Camera-type eye (tissue), 1 donor: ENCODE data around the genes SQOR and MYEF2.

DNA sequence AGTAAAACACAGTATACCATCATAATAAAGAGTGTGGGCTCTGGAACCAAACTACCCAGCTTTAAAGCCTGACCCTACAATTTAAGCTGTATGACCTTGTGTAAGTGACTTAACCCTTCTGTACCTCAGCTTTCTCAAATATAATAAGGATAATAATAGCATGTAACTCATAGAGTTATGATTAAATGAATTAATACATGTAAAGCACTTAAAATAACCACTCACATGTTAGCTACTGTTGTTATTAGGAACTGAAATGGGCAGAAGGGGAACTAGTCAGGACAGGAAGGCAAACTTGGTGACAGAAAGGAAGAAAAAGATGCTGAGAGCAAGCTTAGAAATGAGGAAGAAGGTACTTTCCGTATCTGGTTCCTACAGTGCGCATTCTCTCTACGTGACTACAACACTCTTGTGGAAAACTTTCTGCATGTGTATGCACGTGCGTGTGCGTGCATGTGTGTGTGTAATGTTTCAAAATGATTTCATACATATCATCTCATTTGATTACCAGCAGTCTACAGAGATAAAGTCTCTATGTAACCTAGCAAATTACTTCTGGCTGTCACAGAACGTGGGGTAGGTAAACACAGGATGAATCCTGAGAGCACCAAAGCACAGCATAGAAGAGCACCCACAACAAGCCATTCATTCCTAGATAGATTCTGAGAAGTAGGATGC, 10.1 kb upstream of the SPATA5L1 start:
- RAMPAGE, long total RNA, result no peak

DNA sequence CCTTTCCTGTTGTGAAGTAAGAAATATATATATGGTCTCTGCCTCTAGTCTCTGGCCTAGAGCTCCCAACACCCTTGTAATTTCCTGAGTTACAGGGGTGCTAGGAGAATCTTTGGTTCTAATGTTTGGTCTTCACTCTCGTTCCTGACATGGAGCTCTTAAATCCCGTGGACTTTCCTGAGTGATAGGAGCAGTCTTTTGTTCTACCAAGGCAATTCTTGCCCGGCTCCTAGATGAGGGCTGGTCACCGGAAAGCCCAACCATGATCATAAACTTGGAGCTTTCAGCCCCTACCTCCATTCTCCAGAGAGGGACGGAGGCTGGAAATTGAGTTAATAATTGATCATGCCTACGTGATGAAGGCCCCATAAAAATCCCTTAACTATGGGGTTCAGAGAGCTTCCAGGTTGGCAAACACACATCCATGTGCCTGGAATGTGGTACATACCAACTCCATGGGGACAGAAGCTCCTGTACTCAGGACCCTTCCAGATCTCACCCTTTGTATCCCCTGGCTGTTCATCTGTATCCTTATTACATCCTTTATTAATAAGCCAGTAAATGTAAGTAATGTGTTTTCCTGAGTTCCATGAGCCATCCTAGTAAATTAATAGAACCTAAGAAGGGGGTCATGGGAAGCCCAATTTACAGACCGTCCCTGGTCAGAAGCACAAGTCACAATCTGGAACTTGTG, 4.9 kb upstream of the SPATA5L1 start:
- RAMPAGE, long total RNA, result no peak

- RAMPAGE, long total RNA, result no peak
Observed at GRCh38 chr15:45401396-45401990, 643 bp upstream of the SPATA5L1 start.

DNA sequence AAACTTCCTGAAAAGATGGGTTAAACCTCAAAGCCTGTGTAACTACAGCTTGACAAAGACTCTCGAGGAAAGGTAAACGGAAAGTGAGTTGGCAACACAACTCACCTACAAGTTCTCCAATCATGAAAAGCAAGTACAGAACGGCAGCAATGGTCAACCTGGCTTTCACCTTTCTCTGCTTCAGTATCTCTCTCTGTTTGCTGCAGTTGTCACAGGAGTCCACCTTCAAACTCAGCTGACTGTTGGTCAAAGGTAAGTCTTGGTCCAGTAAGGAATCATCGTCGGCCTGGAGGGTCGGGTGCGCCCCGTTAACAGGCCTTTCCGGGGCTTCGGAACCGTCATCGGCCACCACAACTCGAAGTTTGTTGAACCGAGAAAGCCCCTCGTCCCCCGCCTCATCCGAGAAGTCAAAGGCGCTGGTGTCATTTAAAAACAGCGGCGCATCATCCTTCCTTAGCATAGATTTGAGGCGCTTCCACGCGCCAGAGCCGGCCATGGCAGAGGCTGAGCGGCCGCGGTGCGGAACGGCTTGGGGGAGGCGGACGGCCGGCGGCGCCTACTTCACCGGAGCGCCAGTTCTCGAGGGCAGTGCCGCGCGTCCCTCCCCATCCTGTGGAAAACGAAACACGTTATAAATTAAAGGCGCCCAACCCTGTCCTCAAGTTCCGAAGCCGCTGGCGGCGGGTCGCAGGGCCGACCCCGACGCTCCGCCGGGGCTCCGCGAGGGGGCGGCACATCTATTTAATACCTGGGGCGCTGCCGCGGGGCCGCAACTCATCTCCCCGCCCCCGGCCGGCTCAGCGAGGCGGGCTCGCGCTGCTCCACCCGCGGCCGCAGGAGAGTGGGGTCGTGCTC, 469 bp downstream of the SLC30A4 start:
- RAMPAGE, long total RNA, result no peak

- RAMPAGE, long total RNA, result start-site peak on the plus strand at chr15:45635028-45635052, 41 reads
Observed at GRCh38 chr15:45634405-45635698, at the start of gene SQOR. Gene SQOR, plus strand, starts transcription at chr15:45635029.

- RAMPAGE, long total RNA, result no peak
Observed at GRCh38 chr15:45642232-45642546, 7.4 kb downstream of the SQOR start.

DNA sequence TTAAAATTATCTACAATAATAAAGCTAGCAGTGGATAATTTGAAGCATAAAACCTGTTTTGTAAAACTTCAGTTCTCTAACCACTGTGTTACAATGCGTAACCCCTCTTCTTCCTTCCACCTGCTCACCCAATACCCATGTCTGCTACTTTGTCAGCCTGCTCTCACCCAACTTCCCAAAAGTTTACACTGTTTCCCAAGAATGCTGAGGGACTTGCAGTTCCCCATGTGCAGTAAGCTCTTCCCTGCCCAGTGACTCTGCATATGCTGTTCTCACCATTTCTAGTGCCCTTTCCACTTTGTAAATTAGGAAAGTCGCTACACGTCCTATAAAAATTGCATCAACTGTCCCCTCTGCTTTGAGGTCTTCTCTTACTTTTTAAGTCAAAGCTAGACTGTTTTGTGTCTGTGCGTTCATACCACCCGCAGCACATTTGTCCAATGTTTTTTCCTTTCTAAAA, 315.8 kb upstream of the SEMA6D start:
- RAMPAGE, long total RNA, result no peak

DNA sequence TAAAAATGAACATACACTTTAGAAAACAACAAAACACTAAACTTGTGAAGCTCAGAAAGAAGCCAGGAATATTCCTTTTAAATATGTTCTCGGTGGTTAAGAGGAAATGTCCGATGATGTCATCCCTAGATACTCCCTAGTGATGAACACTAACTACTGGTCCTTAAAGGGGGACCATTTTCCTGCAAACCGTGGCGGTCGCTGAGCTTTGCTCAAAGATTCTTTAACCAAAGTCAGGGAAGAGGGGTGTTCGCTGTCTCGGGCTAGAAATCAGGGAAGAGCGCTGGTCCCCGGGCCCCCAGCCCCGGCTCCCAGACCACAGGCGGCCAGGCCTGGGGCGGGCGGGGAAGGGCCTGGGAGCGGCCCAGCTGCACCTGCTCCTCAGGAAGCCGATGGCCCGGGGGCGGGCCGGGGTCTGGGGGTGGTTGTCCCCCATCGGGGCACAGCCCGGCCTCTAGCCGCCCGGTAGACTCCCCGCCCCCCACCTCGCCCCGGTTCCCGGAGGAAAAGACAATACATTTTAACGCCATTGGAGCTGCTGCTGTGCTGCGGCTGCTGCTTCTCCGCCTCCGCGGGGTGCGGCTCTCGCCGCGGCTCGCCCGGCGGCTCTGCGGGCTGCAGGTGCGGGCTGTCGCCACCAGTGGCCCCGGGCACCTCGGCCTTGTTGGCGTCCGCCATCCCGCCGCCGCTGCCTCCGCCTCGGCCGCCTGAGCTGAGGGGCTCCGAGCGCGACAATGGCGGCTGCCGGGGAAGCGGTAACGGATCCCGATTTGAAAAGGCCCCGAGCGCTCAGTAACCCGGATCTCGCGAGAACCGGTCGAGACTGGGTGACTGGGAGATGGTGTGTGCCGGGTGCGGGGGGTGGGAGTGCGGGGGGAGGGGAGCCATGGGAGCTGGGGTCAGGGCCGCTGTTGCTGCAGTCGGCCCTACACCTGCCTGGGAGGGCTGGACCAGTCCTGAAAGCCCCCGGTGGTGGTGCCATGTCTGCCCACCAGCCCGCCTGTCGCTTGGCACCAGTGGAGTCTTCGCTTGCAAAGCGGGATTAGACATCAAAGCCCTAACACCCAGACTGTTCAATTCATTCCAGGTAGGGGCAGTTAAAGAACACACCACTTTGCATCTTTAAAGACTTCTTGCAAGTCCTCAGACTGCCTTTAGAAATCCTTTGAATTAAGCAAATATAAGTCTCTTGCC, at the start of gene MYEF2:
Gene MYEF2 (minus strand): TSS at position 736 of the 1,194 bp plus-strand sequence.
- RAMPAGE, long total RNA, result start-site peak on the plus strand centred at position 876 of the sequence, 8 bp wide, 9 reads

DNA sequence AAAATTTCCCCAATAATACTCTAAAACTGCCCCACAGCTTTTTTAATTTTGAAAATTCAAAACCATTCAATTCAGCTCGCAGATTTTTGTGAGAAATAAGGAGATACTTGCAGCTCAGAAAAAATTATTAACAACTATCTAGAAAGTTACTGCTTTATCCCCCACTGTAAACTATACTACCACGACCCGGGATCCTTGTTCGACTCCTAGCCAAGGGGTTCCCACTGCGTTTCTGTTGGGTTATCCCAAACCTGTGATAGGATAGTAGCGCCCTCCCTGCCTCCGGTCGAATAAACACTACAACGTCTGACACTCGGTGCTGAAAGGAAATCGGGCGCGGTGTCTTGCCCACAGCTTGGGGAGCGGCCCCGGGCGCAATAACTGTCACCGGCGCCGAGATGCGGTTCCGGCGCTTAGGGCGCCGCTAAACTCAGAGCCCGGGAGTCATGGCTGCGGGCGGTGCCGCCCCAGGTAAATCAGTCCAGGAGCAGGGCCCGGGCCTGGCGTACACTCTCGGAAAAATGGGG, 445 bp upstream of the DUT start:
- RAMPAGE, long total RNA, result no peak

- RAMPAGE, long total RNA, result no peak
Observed at GRCh38 chr15:48646475-48646743, 900 bp upstream of the FBN1 start.

GRCh38 chr15:48791204-48791696, 19.6 kb downstream of the CEP152 start:
- RAMPAGE, long total RNA, result no peak

DNA sequence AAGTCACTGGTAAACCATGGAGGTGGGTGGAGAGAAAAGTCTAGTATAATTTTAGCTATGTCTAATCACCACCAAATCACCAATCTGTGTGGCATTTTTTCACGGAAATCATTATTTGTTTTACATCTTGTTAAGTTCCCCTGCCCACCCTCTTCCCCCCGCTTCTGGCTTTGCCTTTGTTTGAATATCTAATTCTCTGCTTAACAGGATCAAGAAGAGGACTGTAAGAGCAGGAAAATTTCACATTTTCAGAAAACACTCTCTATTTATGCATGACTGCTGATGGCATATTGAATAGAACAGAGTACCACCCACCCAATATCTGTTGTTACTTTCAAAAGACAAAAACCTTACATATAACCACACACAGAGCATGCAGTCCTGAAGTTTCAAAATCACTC, 17.3 kb downstream of the COPS2 start:
- RAMPAGE, long total RNA, result no peak

GRCh38 chr15:50234569-50235249, 30.8 kb downstream of the HDC start:
- RAMPAGE, long total RNA, result no peak

GRCh38 chr15:50353604-50353859, 1.5 kb downstream of the GABPB1 start:
- RAMPAGE, long total RNA, result no peak

GRCh38 chr15:50353860-50354629, 953 bp downstream of the GABPB1 start:
- RAMPAGE, long total RNA, result no peak

DNA sequence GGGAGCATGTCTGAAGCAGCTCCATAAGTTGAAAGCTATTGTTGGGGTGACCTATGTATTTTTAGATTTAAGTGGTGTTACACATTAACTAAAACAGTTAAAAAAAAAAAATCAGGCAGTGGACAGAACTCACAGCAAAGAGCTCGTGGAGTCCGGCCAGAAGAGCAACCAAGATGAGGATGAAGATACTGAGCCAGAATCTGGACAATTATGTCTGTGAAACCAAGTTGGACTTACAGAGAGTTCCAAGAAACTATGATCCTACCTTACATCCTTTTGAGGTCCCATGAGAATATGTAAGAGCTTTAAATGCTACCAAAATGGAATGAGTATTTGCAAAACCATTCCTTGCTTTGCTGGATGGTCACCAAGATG, 36.0 kb downstream of the AP4E1 start:
- RAMPAGE, long total RNA, result no peak

DNA sequence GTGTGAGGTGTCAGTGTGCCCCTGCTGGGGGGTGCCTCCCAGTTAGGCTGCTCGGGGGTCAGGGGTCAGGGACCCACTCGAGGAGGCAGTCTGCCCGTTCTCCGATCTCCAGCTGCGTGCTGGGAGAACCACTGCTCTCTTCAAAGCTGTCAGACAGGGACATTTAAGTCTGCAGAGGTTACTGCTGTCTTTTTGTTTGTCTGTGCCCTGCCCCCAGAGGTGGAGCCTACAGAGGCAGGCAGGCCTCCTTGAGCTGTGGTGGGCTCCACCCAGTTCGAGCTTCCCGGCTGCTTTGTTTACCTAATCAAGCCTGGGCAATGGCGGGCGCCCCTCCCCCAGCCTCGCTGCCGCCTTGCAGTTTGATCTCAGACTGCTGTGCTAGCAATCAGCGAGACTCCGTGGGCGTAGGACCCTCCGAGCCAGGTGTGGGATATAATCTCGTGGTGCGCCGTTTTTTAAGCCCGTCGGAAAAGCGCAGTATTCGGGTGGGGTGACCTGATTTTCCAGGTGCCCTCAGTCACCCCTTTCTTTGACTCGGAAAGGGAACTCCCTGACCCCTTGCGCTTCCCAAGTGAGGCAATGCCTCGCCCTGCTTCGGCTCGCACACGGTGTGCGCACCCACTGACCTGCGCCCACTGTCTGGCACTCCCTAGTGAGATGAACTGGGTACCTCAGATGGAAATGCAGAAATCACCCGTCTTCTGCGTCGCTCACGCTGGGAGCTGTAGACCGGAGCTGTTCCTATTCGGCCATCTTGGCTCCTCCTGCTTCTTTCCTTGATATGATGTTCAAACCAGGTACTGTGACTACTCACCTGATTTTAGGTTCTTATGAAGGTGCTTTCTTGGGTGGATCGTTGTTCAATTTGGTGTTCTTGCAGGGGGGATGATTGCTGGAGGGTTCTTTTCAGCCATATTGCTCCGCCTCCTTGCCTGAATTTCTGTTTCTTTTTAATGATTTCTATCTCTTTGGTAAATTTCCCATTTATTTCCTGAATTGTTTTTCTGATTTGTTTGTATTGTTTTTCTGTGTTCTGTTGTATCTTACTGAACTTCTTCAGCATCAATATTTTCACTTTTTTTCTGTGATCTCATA, 57.5 kb downstream of the TNFAIP8L3 start:
- RAMPAGE, long total RNA, result no peak

DNA sequence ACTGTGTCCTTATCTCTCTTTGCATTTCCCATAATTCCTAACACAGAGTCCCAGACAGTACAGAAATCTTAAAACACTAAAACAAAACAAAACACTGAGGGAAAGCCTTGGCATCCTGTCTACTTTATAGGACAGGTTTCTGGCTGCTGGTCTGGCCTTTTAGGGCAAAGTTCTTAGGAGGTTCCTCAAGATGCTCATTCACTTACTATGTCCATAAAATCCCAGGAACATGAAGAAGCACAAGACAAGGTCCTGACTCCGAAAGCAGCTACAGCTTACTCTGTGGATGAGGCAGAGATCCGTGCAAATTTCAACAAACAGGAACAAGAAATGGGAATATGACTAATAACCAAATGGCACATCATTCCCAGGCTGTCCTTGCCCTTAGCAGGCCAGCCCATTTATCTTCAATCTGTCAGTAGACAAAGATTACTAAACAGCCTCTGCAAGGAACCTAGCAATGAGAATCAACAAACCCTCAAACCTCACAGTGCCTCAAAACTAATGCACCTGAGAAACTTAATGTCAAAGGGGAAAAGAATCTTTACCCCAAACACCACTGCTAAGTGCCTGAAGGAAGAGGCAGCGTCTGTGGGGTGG, 5.1 kb downstream of the TNFAIP8L3 start:
- RAMPAGE, long total RNA, result no peak

- RAMPAGE, long total RNA, result no peak
Observed at GRCh38 chr15:51093505-51094568, 869 bp downstream of the TNFAIP8L3 start.

- RAMPAGE, long total RNA, result no peak
Observed at GRCh38 chr15:51097030-51098116, 2.7 kb upstream of the TNFAIP8L3 start.